Frontal cortex (tissue), 2 donors: ENCODE data around the genes KMT5C and RPL28.

DNA sequence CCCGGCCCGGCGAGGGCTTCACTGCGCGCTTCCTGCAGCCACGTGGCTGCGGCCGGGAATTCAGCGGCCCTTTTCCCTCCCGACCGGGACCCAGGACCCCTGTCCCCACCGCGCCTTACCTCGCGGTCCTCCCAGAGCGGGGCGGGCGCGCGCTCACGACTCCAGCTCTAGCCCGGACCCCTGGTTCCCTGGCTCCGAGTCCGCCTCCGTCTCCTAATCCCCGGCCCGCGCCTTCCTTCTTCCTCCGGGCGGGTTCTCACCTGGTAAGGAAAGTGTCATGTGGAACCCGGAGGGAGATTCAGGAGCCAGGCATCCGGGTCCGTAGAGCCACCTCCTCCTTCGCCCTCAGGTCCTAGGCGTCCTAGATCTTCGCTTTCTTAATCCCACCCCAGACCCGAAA is 1.7 kb downstream of the CDC42EP5 start:
- RAMPAGE, long total RNA, result no peak

DNA sequence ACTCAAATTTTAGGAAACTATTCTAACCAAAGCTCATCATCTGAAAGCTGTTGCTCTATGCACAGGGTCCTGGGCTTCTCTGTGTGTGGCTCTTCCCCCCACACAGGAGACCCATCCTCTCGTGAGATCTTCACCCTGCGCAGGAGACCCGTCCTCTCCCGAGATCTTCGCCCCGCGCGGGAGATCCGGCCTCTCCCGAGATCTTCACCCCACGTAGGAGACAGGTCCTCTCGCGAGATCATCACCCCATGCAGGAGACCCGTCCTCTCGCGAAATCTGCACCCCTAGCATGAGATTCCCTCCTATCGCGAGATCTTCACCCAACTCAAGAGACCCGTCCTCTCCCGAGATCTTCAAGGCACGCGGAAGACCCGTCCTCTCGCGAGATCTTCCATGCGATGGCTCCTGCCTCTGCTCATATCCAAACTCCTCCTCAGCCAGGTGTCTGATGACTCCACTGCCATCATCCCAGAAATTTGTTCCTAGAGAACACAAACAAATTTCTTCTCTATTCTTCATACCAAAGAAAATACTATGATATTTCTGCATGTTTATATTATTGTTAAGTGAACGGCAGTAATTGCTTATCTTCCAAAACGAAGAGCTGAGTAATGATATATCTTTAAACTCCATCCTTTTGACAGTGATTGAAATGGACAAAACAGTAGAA is 24.4 kb downstream of the LAIR2 start:
- RAMPAGE, long total RNA, result no peak

DNA sequence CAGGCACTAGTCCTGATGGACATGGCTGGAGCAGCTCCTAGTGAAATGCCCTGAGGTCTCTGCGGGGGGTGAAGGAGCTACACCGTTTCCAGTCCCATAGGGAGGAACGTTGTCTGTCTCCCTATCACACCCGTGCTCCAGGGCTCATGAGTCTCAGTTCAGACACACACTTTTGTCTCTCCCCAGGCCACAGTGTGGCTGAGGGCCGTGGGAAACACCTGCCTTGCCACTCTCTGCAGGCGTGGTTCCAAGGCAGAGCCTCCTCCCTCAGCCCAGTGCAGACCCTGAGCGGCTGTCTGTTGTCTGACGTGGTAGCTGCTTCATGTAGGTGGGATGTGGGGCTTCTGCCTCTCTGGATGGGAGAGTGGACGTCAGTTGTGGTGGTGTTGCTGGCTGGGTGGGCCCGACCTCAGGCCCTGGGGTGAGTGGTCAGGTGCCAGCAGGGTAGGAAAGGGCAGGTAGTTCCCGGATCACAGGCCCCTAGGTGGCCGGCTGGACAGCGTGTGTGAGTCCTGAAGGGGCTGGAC is 6.0 kb upstream of the LILRB1 start:
- RAMPAGE, long total RNA, result no peak

- RAMPAGE, long total RNA, result no peak
These were observed 4.8 kb downstream of the EPS8L1 start for GRCh38 chr19:55080534-55080859.

GRCh38 chr19:55087405-55087876 is 11.8 kb downstream of the EPS8L1 start:
- RAMPAGE, long total RNA, result no peak

DNA sequence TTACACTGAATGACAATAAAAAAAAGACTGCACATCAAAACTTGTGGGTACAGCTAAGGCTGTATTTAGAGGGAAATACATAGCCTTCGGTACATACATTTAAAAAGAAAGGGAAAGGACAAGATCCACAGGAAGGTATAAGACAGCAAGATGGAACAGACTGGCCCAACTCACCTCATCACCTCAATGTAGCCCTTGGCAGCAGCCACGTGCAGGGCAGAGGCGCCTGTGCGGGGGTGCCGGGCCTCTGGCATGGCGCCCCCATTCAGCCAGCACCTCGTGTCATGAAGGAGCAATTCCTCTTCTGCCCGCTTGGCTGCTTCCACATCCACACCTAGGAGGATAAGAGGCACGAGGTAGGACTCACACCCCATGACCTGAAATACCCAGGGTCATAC is 14.2 kb downstream of the PPP1R12C start:
- RAMPAGE, long total RNA, result no peak

GRCh38 chr19:55115356-55115940 is 2.0 kb downstream of the PPP1R12C start:
- RAMPAGE, long total RNA, result no peak

DNA sequence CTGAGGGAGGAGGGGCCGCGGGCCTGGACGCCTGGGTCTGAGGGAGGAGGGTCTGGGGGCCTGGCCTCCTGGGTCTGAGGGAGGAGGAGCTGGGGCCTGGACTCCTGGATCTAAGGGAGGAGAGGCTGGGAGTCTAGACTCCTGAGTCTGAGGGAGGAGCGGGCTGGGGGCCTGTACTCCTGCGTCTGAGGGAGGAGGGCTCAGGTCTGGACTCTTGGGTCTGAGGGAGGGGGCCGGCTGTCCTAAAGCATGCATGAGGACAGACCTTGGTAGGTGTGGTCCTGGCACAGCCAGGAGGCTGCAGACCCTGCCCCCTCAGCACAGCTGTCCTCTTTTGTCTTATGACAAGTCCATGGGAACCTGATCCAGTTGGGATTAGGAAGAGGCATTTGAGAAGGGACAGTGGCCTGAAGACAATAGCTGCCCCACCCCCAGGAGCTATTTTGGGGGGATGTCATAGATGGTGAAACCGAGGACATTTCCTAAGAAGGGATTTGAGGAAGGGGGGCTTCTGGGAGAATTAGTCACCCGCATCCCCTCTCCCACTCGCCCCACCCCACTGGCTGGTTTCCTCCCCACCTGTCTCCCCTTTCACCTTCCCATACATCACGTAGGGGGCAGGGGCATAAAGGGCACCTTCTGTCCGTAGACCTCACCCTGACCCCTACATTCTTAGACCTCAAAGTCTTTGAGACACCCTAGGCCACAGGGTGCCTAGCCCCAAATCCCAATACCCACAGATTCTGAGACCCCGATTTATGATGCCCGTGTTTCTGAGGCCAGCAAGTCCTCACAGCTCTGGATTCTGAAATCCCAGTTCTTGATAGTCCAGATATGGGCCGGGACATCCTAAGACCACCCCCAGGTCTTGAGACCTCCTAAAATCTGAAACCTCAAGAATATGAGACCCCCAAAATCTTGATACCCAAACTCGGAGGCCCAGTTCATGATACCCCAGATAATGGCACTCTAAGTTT is 984 bp downstream of the TNNT1 start:
- RAMPAGE, long total RNA, result no peak

GRCh38 chr19:55160499-55161175 is 3.1 kb upstream of the TNNI3 start:
- RAMPAGE, long total RNA, result no peak

DNA sequence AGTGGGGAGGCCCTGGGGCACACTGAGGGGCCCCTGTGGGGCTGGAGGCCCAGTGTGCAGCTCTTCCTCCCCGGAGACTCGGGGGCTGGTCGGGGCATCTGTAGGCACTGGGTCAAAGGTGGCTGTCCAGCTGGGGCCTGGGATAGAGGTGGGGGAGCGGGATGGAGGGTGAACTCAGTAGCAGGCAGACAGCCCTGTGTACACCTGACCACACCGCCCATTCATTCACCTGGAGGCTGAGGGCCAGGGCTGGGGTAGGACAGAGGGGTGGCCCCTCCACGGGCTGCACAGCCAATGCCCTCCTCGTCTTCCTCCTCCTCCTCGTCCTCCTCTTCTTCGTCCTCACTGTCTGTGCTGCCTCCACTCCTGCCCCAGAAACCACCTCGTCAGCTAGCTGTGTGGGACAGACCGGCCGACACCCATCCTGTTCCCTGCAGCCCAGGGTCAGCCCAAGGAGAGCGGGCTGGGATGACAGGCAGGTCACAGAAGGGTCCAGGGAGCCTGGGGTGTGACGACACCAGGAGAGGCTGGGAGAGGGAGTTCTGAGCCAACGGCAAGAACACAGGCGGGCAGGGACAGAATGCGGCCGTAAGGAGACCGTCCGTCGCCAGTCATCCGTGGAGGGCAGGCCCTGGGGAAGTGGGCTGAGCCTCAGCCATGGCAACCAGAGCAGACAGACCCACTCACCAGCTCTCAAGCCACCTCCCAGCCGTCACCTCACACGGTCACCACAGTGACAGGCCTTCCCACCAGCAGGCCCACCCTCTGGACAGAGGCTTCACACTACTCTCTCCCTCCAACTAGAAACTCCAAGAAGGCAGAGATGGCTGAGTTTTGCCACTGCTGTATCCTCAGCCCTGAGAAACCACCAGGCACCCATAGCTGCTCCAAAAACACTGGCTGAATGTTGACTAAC is 3.5 kb upstream of the TMEM86B start:
- RAMPAGE, long total RNA, result no peak

GRCh38 chr19:55239300-55239542 is 10.7 kb upstream of the TMEM86B start:
- RAMPAGE, long total RNA, result no peak

GRCh38 chr19:55265680-55266247 is 6.9 kb upstream of the PPP6R1 start:
- RAMPAGE, long total RNA, result no peak

DNA sequence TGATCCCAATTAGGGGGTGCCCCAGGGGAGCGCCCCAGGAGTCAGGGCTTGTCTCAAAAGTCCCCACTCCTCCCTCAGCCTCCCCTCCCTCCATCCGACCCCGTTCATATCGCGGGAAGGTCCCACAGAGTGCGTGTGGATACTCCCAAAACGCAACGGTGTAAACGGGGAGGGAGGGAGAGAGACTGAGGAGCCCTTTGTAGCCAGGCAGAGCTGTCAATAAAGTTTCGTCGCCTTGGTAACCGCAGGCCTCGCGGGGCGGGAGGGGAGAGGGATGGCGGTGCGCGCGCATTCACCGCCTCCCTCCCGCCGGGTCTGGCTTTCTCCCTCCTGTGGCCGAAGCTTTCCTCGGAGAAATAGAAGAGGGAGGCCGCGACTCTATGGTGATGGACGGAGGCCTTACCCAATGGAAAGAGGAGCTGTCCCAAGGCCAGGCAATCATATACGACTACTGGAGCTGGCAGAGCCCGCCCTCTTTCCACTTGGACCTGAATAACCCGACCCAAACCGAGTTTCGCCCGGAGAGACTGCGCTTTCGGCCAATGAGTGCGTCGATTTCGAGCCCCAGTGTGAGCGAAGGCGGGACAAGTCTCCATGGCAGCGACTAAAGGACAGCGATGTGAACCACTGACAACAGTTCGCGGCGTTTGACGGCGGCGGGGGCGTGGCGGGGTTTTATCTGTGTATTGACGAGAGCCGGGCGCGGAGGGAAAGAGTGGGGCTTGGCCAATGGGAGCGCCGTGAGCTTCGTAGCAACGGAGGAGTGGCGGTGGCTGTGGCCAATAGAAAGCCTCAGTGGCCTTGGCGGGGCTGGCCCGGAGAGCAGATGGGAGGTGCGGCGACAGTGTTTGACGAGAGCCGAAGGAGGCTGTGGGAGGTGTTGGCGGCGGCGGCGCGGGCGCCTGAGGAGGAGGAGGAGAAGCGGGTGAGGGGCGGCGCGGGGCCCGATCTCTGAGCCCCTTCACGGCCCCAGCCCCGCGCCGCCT is at the start of gene KMT5C:
Gene KMT5C (plus strand): TSS at position 844 of the 986 bp plus-strand sequence.
- RAMPAGE, long total RNA, result no peak

DNA sequence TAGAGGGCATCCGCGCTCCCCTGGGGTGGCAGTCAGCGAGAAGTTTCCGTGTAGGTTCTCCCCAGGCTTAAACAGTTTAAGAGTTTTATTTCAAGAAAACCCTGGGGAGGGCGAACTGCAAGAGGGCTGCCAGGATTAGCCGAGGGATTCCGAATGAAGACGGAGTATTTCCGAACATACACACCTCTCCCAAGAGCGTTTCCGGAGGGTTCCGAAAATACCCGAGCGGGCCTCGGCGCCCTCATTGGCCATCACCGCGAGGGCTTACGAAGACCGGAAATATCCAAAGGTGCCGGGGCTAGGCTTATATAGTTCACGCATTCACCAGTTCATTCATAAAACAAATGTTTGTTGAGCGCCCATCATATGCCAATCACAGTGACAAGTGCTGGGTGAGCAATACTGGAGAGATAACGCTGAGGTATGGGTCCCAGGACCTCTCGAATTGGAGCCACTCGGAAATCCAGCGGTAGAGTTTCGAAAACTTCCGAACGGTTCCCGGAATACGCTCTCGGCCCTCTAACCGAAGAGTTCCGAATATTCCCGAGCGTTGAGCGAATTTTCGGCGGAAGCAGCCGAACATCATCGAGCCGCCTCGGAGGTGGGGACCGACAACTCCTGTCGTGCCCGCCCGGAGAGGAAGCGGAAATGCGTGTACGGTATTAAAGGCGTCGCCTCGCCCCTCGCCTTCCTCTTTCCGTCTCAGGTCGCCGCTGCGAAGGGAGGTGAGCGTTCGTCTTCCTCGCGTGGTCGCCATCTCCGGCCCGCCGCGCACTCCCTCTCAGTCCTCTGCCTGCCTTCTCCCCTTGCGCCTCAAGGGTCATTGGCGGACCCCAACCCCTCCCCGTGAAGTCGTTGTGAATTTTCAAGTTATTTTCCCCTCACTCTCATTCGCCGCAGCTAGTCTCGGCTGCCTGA is at the start of gene RPL28:
Gene RPL28 (plus strand): TSS at position 692 of the 918 bp plus-strand sequence.
- RAMPAGE, long total RNA, result start-site peak on the plus strand centred at position 700 of the sequence, 22 bp wide, 3,872 and 383 reads in 2 replicates

DNA sequence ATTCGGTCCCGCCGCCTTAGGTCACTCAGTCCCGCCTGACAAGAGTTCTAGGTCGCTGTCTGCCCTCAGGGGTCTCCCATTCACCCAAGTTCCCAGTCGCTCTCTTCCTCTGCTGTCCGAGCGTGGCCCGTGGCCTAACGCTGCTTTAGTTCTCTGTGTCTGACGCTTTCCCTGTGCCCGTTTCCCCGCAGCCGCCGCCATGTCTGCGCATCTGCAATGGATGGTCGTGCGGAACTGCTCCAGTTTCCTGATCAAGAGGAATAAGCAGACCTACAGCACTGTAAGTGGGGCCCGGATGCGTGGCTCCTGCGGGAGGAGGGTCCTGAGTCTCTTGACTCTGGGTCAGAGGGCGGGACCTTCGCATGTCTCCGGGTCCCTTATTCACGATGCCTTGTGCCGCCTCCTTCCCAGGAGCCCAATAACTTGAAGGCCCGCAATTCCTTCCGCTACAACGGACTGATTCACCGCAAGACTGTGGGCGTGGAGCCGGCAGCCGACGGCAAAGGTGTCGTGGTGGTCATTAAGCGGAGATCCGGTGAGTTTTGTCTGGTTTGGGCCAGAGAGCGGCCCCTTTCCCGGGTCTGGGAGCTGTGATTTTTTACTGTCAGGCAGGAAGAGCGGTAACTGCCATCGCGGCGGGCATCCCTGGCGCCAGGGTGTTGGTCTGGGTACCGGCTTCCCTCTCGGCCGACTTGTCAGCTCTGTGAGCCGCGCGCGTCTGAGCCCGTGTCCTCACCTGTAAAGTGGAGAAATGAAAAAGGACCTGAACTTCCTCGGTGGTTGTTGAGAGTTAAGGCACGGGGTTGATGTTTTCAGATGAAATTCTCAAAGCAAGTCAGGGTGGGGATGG is 652 bp downstream of the RPL28 start:
- RAMPAGE, long total RNA, result no peak

GRCh38 chr19:55577490-55578159 is 3.0 kb downstream of the ZNF579 start:
- RAMPAGE, long total RNA, result no peak

DNA sequence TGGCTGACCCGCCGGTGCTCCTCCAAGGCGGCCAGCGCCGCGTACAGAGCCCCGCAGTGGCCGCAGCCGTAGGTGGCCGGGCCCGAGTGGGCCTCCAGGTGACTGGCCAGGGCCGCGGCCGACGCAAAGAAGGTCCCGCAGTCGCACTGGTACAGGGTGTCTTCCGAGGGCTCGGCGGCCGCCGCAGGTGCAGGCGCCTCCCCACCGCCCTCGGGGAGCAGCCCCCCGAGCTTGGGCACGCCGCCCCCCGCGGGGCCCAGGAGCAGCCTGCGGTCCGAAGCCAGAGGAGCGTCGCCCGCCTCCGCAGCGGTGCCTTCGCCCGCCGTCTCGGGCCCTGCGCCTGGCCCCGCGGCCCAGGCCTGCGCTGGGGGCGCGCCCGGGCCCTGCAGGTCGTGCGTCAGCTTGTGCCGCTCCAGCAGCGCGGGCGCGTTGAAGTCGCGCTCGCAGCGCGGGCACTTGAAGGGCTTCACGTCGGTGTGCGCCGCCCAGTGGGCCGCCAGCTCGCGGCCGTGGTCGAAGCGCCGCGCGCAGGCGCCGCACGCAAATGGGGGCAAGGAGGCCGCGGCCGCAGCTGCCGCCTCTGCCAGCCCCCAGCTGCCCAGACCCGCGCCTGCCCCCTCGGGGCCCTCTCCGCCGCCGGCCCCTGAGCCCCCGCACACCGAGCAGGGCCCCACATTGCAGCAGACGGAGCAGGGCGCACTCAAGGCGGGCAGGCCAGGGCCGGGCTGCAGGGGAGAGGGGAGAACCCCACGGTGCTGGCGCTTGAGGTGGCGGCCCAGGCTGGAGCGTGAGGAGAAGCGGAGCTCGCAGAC is 6.3 kb downstream of the FIZ1 start:
- RAMPAGE, long total RNA, result no peak

GRCh38 chr19:55602115-55602878 is 2.2 kb downstream of the ZNF524 start:
- RAMPAGE, long total RNA, result no peak

- RAMPAGE, long total RNA, result no peak
These were observed 1.1 kb upstream of the ZNF581 start for GRCh38 chr19:55642425-55642729.

DNA sequence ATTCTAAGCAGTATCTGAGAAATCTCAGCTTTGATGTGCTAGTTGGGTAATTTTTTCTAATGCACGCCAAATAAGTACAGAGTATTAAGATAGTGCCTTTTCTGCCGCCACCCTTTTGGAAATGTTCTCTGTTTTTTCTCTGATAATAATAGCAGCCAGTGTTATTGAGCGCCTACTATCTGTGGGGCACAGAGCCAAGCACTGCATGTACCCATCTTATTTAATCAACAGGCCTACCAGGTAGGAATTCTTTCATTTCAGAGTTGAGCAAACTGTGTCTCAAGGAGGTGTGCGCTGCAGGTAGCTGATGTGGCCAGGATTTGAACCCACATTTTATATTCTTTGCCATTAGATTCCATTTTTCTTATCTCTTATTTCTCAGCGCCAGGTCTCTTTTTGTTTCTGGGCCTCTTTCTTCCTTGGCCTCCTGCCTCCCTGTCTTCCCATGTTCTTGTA is 1.4 kb downstream of the EPN1 start:
- RAMPAGE, long total RNA, result no peak